ENCODE results near the genes DENND6A and SLMAP.

GRCh38 chr3:53494879-53495481 is 569 bp downstream of the CACNA1D start:
- PRO-cap: no peak
- RAMPAGE, long total RNA: no peak

DNA sequence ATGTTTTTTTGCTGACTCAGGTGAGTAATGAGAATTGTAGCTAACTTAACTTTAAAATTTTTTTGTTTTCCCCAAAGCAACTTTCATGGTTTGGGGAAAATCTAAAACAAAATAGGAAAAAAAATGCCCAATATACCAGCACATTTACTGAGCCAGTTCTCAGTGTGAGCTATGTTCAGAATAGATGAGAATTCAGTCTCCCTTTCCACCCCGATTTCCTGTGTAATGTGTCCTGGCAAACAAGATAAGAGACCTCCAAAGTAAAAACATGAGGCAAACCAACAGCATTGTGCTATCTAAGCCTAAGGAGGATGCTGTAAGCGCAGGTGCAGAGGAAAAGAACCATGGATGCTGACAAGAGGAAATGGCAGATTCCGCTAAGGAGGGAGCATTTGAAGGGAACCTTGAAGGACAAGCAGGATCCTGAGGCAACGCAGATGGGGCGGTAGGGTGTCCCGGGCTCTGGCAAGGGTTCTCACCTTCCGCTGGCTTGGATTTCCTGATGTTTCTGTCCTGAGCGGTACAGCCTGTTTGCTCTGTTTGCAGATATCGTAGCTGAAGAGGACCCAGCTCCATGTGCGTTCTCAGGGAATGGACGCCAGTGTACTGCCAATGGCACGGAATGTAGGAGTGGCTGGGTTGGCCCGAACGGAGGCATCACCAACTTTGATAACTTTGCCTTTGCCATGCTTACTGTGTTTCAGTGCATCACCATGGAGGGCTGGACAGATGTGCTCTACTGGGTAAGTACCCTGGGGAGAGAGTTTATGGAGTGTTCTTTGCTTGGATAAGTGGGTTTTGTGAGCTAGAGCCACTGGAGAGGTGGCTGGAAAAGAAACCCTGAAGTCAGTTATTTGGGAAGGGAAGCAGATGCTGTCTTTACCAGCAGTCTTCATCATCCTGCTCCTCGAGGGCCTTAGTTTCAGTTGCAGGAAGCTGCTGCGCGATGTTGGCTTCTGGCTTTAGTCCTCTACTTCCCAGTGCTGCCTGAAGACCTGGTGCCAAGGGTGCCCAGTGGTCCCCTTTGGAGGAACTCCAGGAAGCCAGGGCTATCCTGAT is 171.7 kb downstream of the CACNA1D start:
- PRO-cap: no peak
- RAMPAGE, long total RNA: no peak

DNA sequence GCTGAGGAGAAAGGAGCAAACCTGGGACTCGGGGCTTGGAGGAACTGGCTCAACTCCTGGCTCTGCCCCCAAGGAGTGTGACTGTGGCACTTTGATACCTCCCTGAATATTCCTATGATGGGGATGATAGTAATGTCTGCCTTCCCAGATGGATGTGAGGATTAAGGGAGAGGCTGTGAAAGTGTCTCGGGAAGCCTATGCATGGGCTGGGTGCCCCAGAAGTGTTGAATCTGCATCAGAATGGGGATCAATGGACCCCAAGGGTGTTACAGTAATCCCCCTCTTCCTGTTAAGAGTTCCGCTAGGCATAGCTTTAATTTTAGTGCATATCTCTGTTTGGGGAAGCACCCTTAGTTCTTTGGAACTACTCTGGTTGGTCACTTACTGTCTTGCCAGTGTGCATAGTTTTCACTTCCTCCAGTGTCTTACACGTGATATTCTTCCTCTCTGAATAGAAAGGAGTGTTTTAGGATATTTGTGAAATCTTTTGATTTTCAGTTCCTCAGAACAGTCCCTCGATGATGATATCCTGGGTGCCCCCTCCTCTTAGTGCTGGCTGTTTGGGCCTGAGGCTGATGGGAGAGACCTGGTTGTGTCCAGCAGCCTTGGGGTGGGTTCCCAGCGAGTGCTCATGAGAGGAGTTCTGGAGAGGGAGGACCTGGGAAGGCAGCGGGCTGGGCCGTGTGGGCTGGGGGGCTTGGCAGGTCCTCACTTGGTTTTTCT is 97.5 kb downstream of the CHDH start:
- PRO-cap: no peak
- RAMPAGE, long total RNA: no peak

DNA sequence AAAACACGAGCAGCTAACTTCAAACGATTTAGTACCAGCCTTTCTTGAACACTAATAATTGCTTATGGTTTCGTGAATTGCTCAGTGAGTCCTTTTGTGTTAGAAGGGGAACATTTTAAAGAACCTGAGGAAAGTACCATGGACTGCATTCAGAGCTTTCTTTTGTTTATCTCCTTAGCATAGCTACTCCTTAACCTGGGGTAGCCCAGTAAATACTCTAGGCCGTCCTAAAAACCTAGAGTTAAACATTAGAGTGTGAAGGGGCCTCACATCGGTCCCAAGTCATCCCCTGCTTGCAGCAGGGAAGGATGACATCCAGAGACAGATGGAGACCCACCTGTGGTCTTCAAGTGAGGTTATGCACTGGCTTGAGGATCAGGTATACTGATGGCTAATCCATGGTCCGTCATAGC is 1.7 kb downstream of the IL17RB start:
- PRO-cap: no peak
- RAMPAGE, long total RNA: no peak

DNA sequence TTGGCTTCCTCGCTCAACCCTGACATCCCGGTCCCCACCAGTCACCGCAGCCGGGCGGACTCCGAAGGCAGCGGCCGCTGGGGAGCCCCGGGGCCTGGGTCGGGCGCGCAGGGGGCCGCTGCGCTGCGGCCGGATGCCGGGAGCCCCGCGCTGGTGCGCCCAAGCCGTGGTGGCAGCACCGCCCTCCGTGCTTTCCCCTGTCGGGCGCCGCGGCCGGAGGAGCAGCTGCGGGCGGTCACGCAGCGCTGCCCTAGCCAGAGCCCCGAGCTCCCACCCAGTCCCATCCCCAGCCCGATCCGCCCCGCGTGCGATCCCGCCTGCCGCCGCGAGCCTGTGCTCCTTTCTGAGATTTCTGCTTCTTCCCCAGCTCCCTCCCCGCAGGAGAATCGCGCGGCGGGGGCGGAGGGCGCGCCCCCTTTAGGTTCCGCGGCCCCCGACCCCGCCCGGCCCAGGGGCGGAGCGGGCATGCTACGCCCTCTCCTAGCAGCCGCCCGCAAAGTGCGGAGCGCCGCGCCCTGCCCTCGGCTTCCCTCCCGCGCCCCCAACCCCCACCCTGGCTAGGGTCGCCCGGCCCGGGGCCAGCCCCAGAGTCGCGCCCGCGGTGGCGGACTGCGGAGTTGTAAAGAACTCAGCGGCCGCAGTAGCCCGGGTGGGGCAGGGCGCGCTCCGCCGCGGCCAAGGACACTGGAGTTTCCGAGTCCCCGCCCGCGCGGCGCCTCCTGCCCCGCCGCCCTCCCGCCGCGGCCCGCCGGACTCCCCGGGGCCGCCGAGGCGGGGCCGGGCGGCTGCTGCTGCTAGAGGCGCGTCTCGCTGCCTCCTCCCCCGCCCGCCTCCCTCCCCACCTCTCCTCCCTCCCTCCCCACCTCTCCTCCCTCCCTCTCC is 468 bp upstream of the CACNA2D3 start:
- PRO-cap: no peak
- RAMPAGE, long total RNA: no peak

DNA sequence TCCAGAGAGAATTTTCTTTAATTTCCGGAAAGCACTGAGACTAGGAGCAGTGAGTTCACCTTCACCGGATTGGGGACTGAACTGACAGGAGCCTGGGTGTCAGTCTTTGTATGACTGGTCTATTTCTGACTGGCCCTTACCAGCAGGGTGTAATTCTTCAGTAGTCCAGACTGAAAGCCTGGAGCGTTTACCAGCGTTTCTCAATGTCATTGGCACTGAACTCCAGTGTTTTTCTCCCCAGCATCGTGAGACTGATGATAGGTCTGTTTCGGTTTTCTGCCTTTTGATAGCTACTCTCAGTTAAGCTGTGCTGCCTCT is 103.5 kb downstream of the CACNA2D3 start:
- PRO-cap: no peak
- RAMPAGE, long total RNA: no peak

- PRO-cap: no peak
- RAMPAGE, long total RNA: no peak
These were observed 74.0 kb downstream of the LRTM1 start for GRCh38 chr3:54853864-54854187.

GRCh38 chr3:54888809-54889224 is 39.0 kb downstream of the LRTM1 start:
- PRO-cap: no peak
- RAMPAGE, long total RNA: no peak

DNA sequence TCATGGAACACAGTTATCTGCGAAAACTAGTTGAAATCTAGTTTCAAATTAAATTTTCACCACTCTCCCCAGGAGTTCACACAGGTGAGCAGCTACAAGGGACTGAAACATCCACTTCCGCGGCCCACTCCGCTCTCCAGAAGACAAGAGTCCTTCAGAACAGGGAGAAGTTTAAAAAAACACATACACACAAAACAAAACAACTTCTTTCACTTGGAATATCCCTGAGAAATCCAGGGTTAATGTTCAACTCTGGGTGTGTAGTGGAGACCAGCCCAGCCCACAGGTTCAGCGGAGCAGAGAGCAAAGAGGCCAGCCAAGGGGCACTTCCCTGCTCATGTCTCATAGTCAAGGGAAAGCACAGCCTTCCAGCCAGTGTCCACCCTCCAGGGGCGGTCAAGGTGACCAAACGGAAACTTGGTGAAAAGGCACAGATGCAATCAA is 41.6 kb downstream of the WNT5A start:
- PRO-cap: no peak
- RAMPAGE, long total RNA: no peak

GRCh38 chr3:55446859-55447318 is 40.2 kb downstream of the WNT5A start:
- PRO-cap: no peak
- RAMPAGE, long total RNA: no peak

DNA sequence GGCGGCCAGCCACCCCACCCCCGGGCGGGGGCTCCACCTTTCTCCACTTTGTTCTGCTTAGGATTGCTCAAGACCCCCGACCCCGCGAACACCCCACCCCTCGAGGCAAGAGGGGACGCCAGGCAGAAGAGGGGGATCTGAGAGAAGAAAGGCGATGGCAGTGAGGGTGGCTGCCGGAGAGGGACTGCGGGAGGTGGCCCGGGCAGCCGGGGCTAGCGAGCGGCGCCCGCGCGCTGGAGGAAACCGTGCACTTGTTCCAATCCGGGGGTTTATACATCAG is 563 bp downstream of the ERC2 start:
- PRO-cap: no peak
- RAMPAGE, long total RNA: no peak

DNA sequence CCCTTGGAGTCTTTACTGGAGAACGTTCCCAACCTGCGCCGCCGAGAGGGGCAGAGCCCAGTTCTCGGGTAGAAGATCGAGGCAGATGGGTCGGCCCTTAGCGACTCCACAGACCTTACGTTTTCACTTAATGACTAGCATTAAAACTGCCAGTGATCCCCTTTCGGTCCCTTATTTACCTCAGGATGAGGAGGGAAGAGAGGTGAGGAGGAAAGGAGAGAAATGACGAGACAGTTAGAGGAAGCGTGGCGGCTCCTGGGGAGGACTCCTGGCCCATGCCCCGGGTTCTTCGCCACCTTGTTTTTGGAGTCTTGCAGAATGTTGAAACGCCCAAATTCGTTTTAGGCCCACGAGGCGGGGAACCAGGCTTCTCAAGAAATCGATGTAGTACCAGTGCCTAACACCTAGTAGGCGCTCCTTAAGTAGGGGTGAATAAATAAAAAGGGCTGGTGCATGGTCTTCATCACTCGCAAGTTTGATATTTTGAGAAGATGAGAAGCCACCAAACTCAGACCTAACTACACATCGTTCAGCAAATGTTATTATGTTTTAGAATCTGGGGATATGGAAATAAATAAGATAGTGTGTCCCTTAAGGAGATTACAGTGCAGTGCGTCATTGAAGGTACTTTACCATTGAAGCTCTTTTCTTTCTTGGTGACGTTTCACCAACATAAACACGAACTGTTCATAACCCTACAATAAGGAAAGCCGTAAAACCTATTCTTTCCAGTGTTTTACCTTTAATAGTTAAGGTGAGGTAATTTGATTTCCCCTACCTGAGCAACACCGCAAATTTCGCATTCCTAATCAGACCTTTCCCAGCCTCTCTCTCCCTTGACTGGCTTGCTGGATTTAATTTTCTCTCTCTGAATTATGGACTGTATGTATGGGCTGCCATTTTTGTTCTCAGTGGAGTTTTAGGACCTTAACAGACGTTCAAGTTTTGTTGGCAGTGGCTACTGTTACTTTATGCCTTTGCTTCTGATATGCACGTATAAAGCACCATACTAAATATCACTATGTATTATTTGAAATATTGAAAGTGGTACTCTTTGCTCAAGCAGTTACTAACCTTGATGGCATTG is 702 bp downstream of the CCDC66 start:
- PRO-cap: unidirectional peak, minus-strand start at position 305 of the sequence; unidirectional peak, minus-strand start at position 343 of the sequence
- RAMPAGE, long total RNA: no peak

GRCh38 chr3:56725138-56725773 is 42.2 kb upstream of the TASOR start:
- PRO-cap: no peak
- RAMPAGE, long total RNA: no peak

GRCh38 chr3:56735251-56735519 is 52.1 kb upstream of the TASOR start:
- PRO-cap: no peak
- RAMPAGE, long total RNA: no peak

DNA sequence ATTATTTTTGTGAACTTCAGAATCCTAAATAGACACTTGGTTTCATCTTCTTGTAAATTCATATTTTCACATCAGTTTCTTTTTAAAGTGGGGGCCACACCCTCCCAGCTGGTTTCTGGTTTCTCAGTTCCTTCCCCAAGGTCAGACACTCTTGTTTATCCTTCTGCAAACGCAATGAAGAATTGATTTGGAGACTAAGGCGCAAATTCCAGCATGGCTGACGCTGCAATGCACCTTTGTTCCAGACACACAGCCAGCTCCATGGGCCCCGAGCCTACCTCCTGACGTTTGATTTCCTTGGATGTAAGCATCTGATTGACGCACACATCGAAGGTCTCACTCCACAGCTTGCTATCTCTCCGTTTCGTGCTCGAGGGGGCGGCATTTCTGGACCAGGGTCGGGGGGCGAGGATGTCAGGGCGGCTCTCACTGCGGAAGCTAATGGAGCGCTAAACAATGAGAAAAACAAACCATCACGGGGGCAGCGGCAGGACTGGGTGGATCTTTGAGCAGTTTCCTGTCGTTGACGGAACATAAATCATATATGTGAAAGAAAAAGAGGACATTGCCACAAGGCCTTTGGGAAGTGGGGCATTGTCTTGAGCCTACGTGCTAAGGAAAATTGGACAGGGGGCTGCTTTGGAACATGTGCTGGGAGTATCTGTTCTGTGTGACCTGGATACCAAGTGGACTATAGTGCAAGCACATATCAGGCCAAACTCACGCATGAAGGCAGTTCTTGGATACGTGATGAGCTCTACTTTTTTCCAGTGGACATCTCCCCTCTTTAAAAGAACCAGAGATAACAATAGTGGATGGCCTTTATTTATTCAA is 46.8 kb downstream of the ARHGEF3 start:
- PRO-cap: no peak
- RAMPAGE, long total RNA: no peak

GRCh38 chr3:56976584-56977742 is 83.5 kb upstream of the SPATA12 start:
- PRO-cap: no peak
- RAMPAGE, long total RNA: no peak

GRCh38 chr3:57078085-57079147 is 18.0 kb downstream of the SPATA12 start:
- PRO-cap: unidirectional peak, plus-strand start at chr3:57078431; bidirectional peak, plus-strand start at chr3:57078924, minus-strand start at chr3:57078732
- RAMPAGE, long total RNA: no peak

GRCh38 chr3:57691837-57692738 is 789 bp downstream of the DENND6A start:
- PRO-cap: bidirectional peak, plus-strand start at chr3:57692821, minus-strand start at chr3:57692620
- RAMPAGE, long total RNA: no peak

GRCh38 chr3:57692739-57693375 is at the start of gene DENND6A:
TSS of gene DENND6A (minus strand) at chr3:57693077.
- PRO-cap: bidirectional peak, plus-strand start at chr3:57692821, minus-strand start at chr3:57692620; bidirectional peak, plus-strand start at chr3:57693181, minus-strand start at chr3:57693077
- RAMPAGE, long total RNA: no peak

- PRO-cap: bidirectional peak, plus-strand start at chr3:57756138, minus-strand start at chr3:57755843; unidirectional peak, plus-strand start at chr3:57756313
- RAMPAGE, long total RNA: no peak
These were observed at the start of gene SLMAP for GRCh38 chr3:57755982-57756514. TSS of gene SLMAP (plus strand) at chr3:57756309.

Measured in OCI-LY7 (cell line).